ENCODE measurements around a stretch of chr7.

DNA sequence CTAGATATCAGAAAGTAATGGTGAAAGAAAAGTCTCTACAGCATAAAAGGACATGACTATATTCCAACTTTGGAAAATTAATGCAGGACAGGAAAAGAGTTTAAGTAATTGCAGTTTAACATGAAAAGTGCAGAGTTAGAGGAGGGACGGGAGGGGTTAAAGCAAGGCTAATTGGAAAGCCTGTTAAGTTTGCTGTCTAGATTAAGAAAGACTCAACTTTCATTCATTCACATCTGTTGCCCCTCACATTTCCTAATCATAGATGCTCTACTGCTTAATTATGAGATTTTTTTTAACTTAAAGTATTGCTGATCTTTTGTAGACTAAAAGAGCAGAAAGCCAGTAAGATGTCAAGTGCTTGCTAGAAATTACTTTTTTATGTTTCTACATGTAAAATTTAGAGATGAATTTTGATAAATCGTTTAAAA lies 3.7 kb downstream of the PAPOLB start:
- PRO-cap: no peak

- PRO-cap: no peak
These were observed 1.8 kb downstream of the RADIL start for GRCh38 chr7:4881876-4882044.

- PRO-cap: no peak
These were observed 27.0 kb downstream of the MMD2 start for GRCh38 chr7:4931898-4932387.

DNA sequence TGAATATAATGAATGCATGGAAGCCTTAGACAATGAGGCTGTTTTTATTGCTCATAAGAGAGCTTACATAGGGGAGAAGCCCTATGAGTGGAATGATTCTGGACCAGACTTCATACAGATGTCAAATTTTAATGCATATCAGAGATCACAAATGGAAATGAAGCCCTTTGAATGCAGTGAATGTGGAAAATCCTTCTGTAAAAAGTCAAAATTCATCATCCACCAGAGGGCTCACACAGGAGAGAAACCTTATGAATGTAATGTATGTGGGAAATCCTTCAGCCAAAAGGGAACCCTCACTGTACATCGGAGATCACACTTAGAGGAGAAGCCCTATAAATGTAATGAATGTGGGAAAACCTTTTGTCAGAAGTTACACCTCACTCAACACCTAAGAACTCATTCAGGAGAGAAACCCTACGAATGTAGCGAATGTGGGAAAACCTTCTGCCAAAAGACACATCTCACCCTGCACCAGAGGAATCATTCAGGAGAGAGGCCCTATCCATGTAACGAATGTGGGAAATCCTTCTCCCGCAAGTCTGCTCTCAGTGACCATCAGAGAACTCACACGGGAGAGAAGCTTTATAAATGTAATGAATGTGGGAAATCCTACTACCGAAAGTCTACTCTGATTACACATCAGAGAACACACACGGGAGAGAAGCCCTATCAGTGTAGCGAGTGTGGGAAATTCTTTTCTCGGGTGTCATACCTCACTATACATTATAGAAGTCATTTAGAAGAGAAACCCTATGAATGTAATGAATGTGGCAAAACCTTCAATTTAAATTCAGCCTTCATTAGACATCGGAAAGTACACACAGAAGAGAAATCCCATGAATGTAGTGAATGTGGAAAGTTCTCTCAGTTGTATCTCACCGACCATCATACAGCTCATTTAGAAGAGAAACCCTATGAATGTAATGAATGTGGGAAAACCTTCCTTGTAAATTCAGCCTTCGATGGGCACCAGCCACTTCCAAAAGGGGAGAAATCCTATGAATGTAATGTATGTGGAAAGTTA lies 18.7 kb downstream of the RBAK start:
- PRO-cap: no peak

GRCh38 chr7:5121176-5121506 lies 68.9 kb upstream of the WIPI2 start:
- PRO-cap: no peak

DNA sequence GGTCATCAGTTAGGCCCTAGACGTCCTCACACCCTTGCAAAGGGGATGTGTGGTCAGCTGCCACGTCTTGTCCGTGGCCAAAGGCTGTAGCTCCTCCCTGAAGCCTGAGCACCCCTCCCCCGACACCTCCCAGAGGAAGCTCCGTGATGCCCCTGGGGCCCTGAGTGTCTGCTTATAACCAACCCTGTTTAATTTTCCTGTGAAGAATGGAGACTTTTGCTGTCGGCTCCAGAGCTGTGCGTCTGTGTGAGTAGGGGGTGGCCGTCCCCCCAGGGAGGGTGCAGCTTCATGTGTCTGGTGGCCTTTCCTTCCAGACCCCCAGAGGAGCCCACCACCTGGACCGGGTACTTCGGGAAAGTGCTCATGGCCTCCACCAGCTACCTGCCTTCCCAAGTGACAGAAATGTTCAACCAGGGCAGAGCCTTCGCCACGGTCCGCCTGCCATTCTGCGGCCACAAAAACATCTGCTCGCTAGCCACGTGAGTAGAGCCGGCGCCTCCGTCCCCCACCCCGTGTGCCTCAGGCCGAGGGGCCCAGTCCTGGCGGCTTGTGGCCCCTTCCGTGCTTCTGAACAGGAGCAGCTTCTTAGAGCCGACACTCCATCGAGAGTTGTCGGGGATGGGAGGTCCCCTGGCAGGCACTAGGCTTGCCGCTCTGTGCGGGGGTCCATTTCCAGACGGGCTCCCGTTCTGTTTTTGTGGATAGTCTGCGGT lies 37.0 kb downstream of the WIPI2 start:
- PRO-cap: no peak

GRCh38 chr7:5396874-5398023 lies 26.4 kb downstream of the TNRC18 start:
- PRO-cap: bidirectional peak, plus-strand start at chr7:5397377, minus-strand start at chr7:5397238

GRCh38 chr7:5431531-5432000 lies 7.9 kb upstream of the TNRC18 start:
- PRO-cap: no peak

DNA sequence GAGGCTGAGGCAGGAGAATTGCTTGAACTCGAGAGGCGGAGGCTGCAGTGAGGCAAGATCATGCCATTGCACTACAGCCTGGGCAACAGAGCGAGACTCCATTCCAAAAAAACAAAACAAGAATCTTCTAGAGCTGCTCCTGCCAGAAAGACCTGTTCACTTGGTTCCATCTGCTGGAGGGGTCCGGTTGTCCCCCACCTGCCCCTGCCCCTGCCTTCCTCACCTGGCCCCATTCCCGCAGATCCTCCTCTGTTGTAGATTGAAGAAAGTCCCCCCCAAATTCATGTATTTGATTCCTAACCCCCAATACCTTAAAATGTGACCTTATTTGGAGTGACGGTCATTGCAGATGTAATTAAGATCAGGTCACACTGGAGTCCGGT lies 8.6 kb upstream of the TNRC18 start:
- PRO-cap: no peak

- PRO-cap: no peak
These were observed 29.1 kb upstream of the TNRC18 start for GRCh38 chr7:5452483-5453464.

DNA sequence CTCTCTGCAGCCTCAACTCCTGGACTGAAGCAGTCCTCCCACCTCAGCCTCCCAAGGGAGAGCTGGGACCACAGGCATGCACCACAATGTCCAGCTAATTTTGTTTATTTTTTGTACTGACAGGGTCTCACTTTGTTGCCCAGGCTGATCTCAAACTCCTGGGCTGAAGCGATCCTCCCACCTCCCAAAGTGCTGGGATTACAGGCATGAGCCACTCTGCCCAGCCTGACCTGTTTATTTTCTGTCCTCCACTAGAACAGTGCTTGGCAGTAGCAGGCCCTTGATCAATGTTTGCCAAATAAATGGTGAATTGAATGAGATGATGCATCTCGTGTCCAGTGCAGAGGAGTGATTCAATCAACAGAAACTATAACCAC lies 5.1 kb upstream of the FBXL18 start:
- PRO-cap: no peak

- PRO-cap: bidirectional peak, plus-strand start at chr7:5532660, minus-strand start at chr7:5532676; bidirectional peak, plus-strand start at chr7:5533129, minus-strand start at chr7:5533049
These were observed 2.3 kb upstream of the ACTB start for GRCh38 chr7:5532414-5533339.

DNA sequence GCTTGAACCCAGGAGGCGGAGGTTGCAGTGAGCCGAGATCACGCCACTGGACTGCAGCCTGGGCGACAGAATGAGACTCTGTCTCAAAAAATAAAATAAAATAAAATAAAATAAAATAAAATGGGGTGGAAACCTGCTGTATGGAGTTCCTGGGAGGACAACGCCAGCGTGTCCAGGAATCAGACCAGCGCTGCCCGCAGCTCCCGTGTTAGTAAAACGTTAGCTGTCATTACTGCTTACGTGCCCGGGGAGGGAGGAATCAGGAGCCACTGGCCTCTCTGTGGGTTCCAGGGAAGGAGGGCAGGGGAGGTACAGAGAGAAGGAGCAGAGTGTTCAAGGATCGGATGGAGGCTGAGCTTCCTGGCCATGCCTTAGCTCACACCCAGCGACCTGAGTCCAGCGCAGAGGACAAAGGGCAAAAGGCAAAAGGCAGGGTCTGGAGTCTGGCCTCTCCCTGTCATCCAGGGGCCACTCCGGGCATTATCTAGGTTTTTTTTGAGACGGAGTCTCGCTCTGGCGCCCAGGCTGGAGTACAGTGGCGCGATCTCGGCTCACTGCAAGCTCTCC lies 22.2 kb upstream of the ACTB start:
- PRO-cap: bidirectional peak, plus-strand start at position 327 of the sequence, minus-strand start at position 353 of the sequence

GRCh38 chr7:5631365-5632300 lies 39.0 kb downstream of the FSCN1 start:
- PRO-cap: no peak

- PRO-cap: no peak
These were observed 2.4 kb downstream of the AIMP2 start for GRCh38 chr7:6011296-6011976.

- PRO-cap: no peak
These were observed 7.5 kb downstream of the AIMP2 start for GRCh38 chr7:6016388-6017118.

GRCh38 chr7:6170581-6171099 lies 65.9 kb downstream of the USP42 start:
- PRO-cap: no peak

DNA sequence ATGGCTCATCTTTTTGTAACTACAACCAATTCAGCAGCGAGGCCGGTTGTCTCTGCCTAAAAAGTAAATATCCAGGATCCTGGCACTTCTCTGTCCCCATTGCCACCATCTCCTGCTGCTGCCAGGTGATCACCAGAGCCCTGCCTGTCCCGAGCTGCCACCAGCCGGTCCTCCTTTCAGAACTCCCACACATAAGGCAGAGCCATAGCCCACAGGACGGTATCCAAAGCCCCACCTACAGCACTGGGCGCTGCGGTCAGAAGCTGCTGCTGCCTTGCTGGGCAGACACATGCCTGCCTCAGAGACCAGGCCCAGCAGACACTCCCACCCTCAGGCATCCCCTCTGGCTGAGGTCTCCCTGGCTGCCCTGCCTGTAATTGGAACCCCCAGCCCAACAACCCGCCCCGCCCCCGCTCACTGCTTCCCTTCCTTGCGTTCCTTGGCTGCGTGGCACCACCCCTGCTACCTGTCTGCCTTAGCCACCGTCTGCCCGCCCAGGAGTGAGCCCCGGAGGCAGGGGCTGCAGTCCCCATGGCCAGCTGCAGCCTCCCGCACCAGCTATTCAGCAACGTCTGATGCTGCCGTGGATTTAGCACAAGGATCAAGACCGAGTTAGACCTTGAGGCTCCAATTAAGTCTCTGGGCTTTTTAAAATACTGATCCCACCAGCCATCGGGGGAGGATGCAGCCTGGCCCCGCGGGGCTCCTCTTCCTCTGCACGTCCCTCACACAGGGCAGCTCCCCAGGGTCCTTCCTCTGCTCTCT lies 67.0 kb downstream of the USP42 start:
- PRO-cap: no peak

DNA sequence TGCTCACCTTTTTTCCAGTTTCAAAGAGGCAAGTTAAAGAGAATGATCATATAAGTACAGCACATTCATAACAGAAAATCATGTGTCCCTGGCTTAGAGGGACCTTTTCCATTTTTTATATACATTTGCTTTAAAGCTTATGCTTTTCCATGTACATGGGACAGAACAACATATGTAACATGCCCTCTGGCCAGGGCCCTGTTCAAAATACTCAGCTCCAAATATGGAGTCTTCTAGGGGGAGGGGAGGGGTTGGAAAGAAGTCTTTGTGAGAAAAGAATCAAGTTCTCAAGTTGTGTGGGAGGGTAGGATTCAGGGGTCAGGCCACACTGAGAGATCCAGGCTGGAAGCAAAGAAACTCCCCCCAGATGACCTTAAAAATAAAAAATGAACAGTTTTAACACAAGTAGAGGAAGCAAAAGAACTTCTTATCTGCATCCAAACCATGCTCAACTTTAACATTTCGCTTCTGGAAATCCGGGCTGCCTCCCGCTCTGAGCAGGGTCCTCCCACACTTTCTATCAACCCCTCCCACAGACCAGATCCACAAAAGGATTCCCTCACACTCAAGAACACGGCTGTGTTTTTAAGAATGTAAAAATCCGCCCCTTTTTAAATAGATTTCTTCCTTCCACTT lies 44.1 kb downstream of the CYTH3 start:
- PRO-cap: no peak

GRCh38 chr7:6243051-6243770 lies 29.2 kb downstream of the CYTH3 start:
- PRO-cap: no peak